ENCODE measurements around a stretch of chr10.

DNA sequence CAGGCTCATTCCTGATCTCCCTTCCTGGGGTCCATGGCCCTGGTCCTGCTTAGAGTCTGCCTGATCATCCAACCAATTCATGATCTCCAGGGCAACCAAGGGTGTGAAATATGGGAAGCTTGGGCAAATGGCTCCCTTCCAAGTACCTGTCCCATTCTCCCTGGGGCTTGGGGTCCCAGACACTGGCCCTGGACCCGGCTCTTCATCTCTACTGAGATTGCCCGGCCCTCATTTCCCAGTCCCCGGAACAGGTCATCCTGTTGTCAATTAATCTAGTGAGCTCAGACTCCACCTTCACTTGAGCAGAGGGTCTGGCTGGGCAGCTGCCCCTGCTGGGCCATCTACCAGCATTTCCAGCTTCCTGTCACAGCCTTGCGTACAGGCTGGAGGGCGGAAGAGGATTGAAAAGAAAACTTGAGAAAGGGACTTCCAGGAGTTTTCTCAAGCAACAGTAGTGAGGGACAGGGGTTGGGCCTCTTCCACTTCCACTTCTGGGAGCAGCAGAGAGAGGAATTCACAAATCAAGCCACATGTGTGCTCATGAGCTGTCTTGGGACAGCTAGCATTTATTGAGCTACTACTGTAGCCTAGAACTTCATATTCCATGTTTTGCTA, 136.1 kb downstream of the RGS10 start:
- RRBS: no CpG with 5 or more reads among the region's 5 CpGs

- RRBS: no CpG with 5 or more reads among the region's 16 CpGs
Observed at GRCh38 chr10:119441223-119441836, 101.2 kb downstream of the RGS10 start.

- RRBS: no CpG with 5 or more reads among the region's 20 CpGs
Observed at GRCh38 chr10:119443254-119443978, 99.1 kb downstream of the RGS10 start.

DNA sequence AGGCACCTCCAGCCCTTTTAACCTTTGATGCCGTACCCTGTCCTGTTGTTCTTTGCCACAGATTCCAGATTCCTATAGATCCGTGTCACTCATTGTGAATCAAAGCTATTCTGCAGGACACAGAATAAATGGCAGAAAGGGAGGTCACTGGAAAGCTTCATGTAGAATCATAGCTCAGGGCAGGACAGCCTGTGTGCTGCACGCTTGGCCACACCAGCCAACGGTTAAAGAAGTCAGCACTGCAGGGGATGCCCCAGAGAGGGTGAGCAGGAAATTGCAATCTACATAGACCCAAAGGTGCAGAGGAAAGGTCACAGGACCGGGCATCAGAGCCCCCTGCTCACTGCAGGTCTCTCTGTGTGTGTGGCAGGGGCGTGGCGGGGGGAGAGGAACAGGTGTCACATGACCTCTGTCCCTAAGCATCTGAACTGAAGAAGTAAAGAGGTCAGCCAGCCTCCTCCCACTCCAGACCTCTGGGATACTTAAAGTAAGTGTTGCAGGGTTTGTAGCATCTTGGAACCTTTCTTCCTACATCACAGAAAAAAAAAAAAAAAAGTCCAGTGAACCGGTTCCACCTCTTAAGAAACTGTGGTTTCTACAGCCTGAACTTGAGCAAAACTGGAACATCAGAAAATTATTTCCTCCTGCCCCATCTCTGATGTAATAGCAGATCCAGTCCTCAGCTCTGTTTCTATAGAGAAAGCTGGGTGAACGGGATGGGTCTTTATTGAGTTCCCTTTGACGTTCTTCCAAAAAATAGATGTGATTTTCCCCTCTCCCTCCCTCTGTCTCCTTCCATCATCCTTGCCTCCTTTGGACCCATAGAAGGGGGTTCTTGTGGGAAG, 64.3 kb downstream of the RGS10 start:
- RRBS: no CpG with 5 or more reads among the region's 10 CpGs

- RRBS: 0% methylated on average over 2 of the region's 20 CpGs
Observed at GRCh38 chr10:119517357-119518271, 24.9 kb downstream of the RGS10 start.

DNA sequence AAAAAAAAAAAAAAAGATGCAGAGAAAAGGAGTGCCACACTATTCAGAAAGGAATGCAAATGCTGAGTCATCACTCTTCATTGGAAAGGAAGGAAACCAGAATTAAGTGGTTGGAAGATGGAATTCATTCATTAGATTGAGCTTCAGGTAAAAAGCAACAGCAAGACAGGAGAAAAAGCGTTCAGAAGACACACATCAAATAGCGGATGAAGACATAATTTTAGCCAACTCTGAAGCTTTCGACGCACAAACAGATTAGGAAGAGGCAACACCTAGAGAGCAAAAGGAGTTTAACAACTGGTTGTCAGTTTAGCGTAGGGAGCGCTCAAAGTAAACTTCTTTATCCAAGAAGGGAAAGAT, 1.3 kb downstream of the TIAL1 start:
- RRBS: no CpG with 5 or more reads among the region's 6 CpGs

- RRBS: no CpG with 5 or more reads among the region's 5 CpGs
Observed at GRCh38 chr10:119640878-119641229, 10.3 kb upstream of the BAG3 start.

DNA sequence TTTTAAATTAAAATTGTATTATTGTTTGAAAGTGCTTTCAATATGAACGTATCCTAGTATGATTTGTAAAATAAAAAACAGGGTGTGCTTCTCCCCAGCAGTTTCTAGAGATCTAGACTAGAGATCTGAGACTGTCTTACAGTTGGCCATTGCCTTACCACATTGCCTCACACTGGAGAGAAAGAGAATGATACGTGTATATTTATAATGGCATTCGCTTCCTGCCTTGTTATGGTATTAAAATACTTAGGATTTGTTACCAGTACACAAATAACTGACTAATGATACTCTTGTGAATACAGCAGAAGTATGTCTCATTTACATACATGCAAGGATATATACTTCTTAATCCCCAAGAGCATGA, 1.3 kb downstream of the BAG3 start:
- RRBS: no CpG with 5 or more reads among the region's 3 CpGs

DNA sequence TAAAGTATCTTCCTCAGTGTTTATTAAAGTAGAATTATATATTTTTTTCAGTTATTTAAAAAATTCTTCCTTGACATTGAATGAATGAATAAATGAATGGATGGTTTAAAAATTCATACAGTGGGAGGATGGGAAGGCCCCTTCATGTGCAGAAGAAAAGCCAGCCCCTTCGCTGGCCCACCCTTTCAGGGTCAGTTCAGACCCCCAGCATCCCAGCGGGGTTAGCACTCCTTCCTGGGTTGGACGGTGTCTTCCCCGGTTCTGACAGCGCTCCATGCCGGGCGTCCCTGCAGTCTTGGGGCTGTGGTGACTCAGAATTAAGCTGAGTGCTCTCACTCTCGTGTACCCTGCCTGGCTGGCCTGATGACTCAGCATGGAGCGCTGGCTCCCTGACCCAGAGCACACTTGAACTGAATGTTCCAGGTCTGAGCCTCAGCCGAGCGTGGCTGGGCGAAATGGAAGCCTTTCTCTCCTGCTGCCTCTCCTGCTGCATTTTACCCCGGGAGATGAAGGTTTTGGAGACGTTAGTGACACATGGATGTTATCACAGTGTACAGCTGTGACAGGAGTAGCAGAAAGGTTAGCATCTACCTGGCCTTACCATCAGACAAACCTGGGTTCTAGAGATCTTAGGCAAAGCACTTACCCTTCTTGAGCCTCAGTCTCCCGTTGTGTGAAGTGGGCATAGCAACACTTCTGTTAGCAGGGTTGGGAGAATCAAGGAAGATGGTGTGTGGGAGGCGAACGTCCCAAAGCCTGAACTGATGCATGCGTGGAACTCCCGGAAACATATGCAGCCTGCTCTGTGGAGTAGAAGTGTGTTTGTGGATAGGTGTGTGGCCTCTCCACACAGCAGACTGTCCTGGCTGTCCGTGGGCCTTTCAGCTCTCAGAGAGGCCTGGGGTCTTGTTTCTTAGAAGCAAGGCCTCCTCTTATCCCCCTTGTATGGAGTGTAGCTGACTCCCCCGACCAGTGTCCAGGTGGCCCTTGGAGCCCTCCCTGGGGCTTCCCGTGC, 7.2 kb downstream of the BAG3 start:
- RRBS: no CpG with 5 or more reads among the region's 22 CpGs

DNA sequence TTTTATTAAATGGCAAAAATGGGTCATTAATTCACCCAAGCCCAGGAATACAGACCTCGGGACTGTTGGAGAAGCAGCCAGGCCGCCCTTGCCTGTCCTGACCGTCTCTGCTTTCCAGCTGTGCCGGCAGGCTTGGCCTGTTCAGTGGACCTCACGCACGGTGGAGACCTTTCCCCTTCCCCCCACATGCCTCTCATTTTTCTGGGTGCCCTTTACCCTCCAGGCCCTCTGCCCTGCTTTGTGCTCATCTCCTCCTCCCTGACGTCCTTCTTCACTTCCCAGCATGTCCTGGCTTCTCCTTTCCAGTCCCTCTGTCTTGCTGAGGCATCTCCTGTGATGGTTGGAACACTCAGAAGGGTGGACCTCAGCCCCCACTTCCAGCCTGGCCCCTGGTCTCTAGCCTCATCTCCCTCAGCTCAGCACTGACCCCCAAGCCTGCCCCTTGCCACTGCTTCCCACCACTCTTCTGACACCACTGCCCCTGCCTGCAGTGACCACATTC, 14.8 kb downstream of the BAG3 start:
- RRBS: no CpG with 5 or more reads among the region's 7 CpGs

GRCh38 chr10:119687709-119687986, 36.5 kb downstream of the BAG3 start:
- RRBS: no CpG with 5 or more reads among the region's 3 CpGs

DNA sequence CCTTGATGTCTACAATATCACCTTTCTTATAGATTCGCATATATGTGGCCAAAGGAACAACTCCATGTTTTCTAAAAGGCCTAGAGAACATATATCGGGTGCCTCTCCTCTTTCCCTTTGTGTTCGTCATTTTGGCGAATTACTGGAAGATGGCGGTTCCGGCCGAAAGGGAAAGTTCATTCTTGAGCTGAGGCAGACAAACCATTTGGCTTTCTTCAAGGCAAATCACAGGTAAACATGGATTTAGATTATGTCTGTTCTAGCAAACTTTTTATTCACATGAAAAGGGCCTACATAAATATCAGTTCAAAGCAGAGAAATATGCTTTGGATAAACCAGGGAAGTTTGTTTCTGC, 102.0 kb upstream of the PLPP4 start:
- RRBS: no CpG with 5 or more reads among the region's 7 CpGs

DNA sequence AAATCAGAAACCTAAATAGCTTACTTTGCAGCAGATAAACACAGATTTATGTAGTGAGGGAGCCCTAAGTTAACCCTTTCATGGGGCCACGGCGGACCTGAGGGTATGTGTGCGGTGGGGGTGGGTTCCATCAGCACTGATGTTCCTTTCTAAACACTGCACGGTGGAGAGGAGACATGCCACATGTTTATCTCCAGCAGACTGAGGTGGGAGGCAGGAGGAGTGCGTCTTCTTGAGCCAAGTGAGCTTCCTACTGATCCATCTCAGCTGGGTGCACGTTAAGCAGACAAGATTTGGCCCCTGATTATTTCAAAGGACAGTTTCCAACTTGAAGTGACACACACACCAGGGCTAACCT, 127.6 kb downstream of the WDR11 start:
- RRBS: no CpG with 5 or more reads among the region's 6 CpGs

DNA sequence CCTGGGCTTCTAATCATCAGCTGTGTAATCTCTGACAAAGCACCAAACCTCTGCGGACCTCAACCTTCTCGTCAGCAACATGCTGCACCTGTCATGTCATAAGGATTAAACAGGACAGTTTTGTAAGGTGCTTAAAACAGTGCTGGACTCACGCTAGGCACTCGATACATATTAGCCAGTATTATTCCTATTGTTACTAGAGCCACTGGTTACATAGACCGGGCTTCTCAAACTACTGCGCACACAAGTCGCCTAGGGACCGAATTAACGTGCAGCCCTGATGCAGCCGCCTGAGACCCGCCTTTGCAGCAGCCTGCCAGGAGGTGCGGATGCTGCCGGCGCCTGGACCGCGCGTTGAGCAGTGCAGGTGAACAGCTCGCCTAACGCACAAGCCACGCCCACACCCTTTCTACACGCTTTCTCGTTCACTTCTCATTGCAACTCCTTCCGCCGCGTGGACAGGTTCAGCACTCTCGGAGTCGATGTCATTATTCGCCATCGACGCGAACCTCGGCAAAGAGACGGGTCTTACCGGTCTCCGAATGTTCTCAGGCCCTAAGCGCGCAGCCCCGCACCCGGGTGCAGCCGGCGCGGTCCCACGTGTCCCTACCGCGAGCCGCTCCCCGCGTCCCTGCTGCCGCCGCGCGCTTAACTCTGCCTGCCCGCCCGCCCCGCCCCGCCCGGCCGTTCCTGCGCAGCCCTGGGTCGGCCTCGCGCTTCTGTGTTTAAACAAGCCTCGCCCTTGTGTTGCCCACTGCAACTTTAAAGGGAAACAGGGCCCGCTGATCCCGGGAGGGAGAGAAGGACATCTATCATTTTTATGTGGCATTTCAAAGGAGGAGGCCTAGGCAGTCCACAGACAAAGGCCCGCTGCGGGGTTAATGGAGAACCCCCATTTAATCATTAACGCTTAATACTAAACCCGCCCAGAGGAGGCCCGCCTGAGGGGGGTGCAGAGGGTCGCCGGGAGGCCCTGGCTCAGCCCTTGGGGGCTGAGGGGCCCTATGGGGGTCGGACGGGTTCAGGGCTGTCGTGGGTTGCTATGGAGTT, 128.3 kb downstream of the WDR11 start:
- RRBS: 12% methylated on average over 18 of the region's 75 CpGs

GRCh38 chr10:120996505-120997181, 145.5 kb downstream of the WDR11 start:
- RRBS: no CpG with 5 or more reads among the region's 9 CpGs

DNA sequence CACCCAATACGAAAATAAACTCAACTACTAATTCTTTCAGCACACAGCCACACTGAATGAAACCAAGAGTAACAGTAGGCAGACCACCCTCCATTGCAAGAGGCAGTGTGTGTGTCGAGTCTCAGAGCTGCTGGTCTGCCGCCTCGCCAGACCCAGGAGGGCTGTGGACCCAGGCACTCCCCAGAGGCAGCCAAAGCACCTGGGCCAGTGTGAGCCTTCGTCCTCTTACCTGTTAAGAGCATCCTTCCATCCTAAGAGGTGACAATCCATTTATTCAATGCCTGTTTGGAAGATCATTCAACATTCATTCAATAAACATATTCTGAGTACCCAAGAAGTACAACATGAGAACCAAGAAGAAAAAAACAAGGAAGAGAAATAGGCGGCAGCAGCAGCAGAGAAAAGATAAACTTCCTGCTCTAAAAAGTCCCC, 238.7 kb downstream of the FGFR2 start:
- RRBS: no CpG with 5 or more reads among the region's 6 CpGs

DNA sequence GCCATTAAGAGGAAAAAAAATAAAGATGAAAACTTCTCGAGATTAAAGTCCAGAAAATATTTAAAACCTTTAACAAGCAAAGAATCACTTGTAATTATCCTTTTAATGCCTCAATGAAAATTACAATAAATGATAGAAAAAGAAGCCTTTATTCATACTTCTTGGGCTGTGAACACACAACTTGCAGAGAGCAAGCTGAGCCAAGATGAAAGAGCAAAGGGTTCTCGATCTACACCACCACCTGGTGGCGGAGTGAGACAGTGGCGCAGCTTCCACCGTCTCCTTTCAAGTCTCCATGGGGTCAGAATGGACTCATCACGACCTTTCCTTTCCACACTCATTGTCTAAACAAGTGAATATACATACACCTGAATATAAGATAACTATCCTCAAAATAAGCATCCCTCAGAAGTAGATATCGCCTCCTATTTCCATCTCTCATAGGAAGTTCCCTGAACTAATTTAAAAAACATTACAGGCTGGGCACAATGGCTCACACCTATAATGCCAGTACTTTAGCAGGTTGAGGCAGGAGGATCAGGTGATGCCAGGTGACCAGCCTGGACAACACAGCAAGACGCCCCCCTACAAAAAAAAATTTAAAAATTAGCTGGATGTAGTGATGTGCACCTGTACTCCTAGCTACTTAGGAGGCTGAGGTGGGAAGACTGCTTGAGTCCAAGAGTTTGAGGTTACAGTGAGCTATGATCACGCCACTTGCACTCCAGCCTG, 40.7 kb downstream of the ATE1 start:
- RRBS: no CpG with 5 or more reads among the region's 9 CpGs

DNA sequence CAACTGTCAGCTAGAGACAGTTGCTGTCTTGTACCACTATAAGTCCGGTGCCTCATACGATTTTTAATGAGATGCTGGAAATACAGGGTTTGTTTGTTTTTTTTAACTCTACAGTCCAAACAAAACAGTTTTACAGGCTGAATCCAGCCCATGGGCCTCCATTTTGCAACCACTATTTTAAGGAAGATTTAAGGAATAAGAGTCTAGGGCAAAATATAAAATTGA, 941 bp upstream of the ATE1 start:
- RRBS: no CpG with 5 or more reads among the region's 2 CpGs

DNA sequence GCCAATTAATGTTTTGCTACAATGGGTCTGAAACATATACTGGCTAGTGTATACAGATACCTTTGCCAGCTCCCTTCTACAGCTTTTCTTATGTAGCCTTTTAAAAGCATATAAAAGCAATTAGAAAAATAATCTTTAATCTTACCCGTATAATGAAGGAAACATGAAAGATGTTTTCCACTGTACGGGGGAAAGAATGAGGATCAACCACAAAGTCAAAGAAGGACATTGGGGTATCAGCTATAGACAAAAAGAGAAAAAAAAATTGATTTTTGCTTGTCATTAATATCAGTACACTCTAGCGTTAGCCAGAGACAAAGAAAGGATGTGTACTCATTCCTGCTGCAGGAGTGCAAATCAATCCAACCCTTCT, 13.8 kb downstream of the NSMCE4A start:
- RRBS: no CpG with 5 or more reads among the region's 3 CpGs

DNA sequence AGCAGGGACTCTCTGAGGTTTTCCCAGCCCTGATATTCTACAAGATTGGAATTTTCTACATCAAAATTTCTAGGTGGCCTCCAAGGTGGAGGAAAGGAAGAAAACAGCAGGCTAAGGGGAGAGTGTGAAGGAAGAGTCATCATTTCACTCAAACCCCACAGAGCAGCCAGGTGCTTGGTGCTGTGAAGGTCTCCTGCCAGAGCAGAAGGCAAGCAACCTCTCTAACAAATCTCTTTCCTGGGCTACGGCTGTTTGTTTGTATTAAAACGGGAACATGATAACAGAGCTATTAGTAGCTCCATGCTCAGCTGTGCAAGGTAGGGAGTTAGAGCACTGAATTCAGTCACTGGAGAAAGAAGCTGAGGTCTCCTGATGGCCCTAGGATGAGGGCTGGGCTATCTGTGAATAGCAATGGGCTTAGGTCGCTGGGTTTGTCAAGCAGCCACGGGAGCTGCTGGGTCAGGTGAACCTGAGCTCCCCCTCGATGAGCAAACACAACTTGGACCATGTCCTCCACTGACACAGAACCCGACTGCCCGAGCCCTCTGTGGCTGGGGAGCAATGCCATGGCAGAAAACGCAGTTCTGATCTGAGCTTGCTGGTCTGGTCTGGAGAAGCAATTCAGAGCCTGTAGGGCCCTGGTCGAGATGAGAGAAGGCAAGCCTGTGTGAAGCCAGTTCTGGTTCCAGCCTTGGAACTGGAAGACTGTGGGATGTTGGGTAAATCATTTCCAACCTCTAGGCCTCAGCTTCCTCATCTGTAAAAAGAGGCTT, 24.4 kb downstream of the TACC2 start:
- RRBS: no CpG with 5 or more reads among the region's 9 CpGs

Measured in GM19239 (cell line).